ENCODE data around the genes EXOC4 and SLC35B4.

DNA sequence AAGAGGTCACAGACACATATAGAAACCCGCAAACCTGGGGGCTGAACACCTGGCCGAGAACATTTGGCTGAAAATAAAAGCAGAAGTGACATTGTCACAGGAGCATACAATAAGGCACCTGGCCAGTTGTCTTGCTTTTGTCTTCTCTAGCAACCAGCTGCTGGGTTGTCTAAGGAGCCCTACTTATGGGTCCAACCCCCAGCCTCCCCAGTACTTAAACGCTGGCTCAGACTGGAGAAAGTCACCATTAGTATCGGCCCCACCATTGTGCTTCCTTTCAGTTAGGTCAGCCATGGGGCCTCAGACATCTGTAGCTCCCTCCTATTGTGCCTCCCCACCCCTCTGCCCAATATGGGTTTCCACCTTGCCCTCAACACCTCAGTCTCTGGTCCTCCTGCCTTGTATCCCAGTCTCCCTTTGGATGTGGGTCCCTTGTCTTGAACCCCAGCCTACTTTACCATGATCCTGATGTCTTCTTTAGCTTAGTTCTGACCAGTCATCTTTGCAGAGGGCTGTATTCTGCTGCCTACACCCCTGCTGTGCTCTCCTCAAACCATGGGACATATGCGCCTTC is 203.3 kb upstream of the MKLN1 start:
- RRBS = no CpG with 5 or more reads among the region's 5 CpGs

DNA sequence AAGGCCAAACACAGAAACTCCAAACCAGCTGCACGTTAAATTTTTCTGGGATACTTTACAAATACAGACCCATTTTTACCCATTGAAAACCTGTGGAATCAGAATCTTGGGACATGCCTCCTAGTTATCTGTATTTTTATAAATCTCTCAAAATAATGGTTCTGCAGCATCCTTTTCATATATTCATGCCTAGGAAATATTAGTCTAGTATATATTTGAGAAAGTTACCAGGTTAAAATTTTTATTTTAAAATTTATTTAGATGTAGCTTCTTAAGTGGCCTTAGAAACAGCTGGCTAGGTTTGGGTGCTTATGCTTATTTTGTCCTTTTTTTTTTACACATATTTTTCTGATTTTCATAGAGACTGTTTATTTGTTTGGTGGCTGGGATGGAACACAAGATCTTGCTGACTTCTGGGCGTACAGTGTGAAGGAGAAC is 101.0 kb downstream of the MKLN1 start:
- RRBS = no CpG with 5 or more reads among the region's 2 CpGs

- RRBS = no CpG with 5 or more reads among the region's 16 CpGs
Observed at GRCh38 chr7:131497502-131498664, 58.5 kb downstream of the PODXL start.

DNA sequence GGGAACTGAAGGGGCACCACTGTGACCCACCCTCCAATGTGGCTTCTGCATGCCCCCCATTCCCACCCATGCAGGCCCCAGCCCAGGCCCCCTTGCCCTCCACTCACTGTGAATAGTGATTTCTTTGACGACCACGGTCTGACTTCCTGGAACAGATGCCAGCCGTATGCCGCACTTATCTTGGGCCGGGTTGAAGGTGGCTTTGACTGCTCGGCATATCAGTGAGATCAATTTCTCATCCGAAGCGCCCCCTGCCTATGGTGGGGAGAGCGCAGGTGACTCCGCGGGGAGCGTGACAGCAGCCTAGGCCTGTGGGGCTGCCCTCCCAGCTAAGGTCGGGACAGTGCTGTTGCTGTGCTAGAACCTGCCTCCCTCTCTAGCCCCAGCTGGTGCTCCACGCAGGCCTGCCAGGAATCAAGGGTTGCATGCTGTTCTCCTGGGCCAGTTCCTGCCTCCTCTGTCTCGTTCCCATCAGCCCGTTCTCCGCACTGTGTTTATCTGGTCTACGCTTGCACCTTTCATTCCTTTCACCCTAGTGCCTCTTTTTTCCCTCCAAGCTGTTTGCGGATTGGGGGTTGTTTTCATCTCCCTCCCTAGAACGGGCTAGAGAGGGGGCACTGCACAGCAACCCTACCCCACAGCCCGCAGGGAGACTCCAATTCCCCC is 49.8 kb downstream of the PODXL start:
- RRBS = no CpG with 5 or more reads among the region's 21 CpGs

GRCh38 chr7:131509331-131509896 is 47.0 kb downstream of the PODXL start:
- RRBS = no CpG with 5 or more reads among the region's 15 CpGs

DNA sequence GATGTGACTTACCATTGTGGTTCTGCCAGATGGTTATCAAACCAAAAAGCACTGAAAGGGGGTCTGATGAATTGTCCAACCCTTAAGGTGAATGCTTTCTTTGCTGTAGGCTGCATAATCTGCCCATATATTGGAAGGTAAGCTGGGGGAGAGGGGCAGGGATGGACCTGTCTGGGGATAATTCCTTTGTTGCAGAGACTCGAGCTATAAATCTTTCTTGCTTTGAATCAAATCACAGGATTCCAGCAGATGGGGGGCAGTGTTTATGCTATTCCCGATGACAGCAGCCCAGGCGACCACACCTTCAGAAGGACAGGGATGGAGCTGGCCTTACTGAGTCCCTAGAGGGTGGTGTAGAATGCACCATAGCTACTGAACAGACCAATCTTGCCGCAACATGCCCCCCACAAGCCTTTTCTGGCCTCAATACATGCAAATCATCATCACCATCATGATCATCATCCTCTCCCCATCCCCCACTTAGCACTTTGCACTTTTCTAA is 2.5 kb downstream of the PODXL start:
- RRBS = no CpG with 5 or more reads among the region's 4 CpGs

GRCh38 chr7:132251176-132251710 is 325.0 kb downstream of the PLXNA4 start:
- RRBS = no CpG with 5 or more reads among the region's 6 CpGs

GRCh38 chr7:132402233-132402490 is 174.1 kb downstream of the PLXNA4 start:
- RRBS = no CpG with 5 or more reads among the region's 3 CpGs

- RRBS = no CpG with 5 or more reads among the region's 7 CpGs
Observed at GRCh38 chr7:132410255-132410733, 166.0 kb downstream of the PLXNA4 start.

DNA sequence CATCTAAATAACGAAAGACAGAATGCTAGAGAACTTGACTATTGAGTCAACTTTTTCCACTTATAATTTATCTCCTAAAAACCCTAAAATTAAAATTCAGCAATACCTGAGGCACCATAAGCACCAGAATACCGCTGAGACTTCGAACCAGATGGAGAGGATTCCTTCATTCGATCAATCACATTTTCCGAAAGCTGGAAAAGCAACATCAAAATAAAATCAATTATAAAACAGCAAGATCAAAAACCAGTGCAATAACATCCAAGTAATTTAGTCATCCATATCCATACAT is 11.9 kb downstream of the CHCHD3 start:
- RRBS = no CpG with 5 or more reads among the region's 5 CpGs

- RRBS = no CpG with 5 or more reads among the region's 25 CpGs
Observed at GRCh38 chr7:133252695-133253512, at the start of gene EXOC4. EXOC4 (plus strand) TSS chr7:133253078.

DNA sequence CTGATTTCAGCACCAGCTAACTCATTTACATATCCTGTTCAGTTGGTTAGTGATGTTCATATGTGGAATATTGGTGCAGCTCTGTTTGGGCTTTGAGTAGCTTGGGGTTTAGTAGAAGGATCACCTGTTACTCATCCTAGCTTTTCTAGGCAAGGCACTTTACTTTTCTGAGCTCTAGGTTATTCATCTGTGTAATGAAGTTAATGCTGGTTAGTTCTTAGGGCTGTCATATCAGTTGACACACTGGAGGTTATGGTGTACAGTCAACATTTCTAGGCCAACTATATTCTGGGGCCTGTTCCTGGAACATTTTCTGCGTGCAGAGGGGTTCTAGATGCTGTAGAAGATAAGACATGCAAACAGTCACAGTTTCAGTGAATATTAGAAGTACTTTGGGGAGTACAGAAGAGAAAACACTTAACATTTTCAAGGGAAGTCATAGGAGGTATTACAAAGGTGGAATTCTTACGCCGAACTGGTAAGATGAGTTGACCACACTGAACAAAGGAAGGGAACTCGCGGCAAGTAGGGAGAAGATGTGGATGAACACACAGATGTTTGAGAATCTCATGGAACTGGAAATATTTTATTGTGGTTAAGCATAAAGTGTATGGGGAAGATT is 238.6 kb downstream of the EXOC4 start:
- RRBS = no CpG with 5 or more reads among the region's 5 CpGs

DNA sequence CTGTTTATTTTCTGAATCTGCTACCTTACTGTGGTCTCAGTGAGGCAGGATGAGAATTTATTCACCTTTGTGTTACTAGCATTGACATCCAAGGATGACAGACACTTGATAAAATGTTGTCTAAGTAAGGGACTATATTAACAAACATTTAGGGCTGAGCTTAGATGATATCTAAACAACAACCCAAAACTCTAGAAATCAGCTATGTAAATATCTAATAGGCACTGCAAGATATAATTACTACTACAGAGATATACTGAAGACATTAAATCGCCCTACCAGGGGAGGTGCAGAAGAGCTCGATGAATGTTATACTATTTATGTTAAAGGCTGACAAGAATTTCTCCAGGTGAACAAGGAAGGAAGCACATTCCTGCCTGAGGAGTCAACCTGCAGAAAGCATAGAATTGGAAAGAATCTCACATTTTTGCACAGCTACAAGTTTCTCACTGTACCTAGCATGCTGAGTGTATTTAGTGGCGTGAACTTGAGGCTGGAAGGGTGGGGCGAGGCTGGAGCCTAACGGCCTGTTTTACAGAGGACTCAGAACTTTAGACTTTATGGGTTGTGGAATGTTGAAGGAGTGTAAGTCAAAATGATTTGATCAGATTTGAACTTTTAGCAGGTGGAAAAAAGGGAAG is 373.7 kb upstream of the LRGUK start:
- RRBS = no CpG with 5 or more reads among the region's 5 CpGs

- RRBS = no CpG with 5 or more reads among the region's 7 CpGs
Observed at GRCh38 chr7:133895305-133895755, 231.8 kb upstream of the LRGUK start.

GRCh38 chr7:134316295-134317551 is at the start of gene SLC35B4:
SLC35B4 (minus strand) TSS chr7:134316930.
- RRBS = 2% methylated on average over 33 of the region's 82 CpGs

- RRBS = no CpG with 5 or more reads among the region's 8 CpGs
Observed at GRCh38 chr7:134353293-134353879, 36.7 kb upstream of the SLC35B4 start.

DNA sequence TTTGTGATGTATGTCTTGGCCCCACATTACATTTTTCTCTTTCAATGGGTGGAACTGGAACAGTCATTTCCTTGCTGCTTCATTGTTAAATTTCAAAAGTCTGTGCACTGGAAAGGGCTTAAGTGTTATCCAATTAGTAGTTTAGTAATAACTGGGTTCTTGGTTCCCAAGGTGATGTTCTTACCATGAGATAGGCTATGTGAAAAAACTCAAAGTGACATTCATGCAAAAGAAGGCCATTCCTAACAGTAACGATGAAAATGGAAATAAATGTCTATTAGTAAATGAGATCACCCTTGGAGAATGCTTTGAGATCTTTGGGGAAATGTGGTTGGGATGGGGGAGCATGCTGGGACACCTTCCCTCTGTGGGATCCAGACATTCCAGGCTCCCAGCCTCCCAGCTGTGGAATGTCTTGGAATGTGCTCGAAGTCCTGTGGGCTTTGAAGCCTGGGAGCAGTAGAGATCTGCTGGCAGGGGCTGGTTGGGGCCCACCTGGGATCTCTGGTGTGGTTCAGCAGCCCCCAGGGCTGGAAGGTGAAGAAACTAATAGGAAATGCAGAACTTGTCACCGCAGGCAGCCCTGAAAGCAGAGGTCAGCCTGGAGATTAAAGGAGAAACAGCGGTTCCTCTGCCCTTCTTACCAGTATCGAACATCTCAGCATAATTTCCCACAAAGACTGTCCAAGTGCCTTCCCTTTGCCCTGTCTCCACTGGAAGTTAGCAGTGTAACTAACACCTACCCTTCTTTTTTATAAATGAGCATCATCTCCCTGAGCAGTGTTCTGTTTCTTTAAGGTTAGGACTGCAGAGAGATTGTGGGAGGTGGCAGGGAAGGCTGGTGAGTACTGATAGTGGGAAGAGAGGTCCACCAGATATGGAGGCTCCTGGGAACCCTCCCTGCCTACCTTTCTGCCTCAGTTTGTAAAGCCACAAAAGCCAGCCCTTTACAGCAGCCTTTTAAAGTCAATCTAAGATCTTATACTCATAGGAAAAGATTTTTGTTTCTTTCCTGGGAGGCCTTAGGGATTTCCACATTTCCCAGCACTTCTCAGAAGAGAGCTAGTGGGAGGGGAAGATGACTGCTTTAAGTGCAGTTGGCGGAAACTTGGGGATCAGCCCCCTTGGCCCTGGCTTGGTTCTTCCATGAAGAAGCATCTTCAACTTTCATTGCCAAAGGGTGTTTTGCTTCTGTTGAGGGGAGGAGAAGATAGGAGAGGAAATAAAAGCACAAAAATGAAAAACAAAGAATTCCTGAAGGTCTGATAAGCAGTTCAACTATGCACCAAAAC is 36.9 kb upstream of the CALD1 start:
- RRBS = no CpG with 5 or more reads among the region's 6 CpGs

DNA sequence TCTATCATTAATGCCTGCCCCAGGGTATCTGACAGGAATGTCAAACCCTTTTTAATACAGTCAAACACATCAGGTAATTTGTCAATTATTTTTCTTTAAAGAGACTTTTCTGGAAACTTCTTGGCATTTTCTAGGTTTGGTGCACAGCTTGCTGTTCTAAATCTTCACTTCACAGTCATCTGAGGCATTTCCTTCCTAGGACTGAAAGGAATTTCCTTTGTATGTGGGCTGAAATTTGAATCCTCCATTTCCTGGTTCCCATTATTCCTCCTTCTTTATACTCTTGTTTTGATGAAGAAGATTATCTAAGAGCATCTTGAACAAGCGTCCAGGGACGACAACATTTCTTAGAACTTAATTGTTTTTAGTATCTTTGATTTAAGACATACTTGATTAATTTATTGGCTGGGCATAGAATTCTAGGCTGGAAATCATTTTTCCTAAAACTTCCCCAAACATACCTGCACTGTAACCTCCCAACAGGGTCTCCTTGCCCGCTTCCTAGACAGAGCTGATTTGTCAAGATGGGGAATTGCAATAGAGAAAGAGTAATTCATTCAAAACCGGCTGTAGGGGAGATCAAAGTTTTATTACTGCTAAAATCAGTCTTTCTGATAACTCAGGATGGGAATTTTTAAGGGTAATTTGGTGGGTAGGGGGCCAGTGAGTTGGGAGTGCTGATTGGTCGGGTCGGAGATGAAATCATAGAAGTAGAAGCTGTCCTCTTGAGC is 25.1 kb downstream of the CALD1 start:
- RRBS = no CpG with 5 or more reads among the region's 6 CpGs

- RRBS = no CpG with 5 or more reads among the region's 2 CpGs
Observed at GRCh38 chr7:134828484-134828939, 49.1 kb downstream of the CALD1 start.

- RRBS = no CpG with 5 or more reads among the region's 4 CpGs
Observed at GRCh38 chr7:134892780-134893325, 93.5 kb upstream of the AGBL3 start.